Liver (tissue), 9 donors: ENCODE measurements around a stretch of chr10.

- PRO-cap, 5 experiments = no peak in any of the 5 experiments
- RAMPAGE, long total RNA, 2 experiments = no peak in any of the 2 experiments
- RRBS = no CpG with 5 or more reads among the region's 2 CpGs
These were observed 11.0 kb downstream of the OTUD1 start for GRCh38 chr10:23449863-23450257.

GRCh38 chr10:24029044-24029370 is 179.9 kb upstream of the KIAA1217 start:
- PRO-cap, 5 experiments = peak in 4 of 5 experiments; most common plus-strand start chr10:24029246 (in 4)
- RAMPAGE, long total RNA, 2 experiments = no peak in any of the 2 experiments

DNA sequence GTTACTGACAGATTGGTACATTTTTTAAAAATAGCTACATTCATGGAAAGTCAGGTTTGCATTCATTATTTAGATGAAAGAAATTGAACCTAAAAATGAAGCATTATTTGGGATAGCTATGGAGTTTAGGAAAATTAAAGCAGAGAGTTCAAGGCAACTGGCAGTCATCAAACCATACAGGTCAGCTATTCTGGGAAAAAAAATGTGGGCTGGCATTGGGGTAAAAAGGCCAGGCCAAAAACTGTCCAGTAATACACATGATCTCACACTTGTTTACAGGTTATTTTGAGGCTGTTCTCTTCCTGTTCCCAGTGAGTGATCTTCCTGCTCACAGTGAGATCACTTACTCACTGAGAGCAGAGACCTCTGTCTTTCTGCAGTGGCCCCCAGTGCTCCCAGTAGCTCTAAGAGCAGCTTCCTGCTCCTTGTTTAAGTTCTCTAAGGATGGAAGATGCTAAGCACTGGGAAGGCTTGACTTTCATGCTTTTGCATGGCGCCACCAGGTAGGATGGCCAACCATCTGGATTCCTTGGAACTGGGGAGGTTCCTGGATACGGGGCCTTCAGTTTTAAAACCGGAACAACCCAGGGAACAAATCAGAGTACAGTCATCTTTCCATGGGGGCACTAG is 93.6 kb upstream of the KIAA1217 start:
- PRO-cap, 5 experiments = peak in 1 of 5 experiments; most common plus-strand start position 369 of the sequence (in 1)
- RAMPAGE, long total RNA, 2 experiments = no peak in any of the 2 experiments
- RRBS = no CpG with 5 or more reads among the region's 3 CpGs

- PRO-cap, 5 experiments = no peak in any of the 5 experiments
- RAMPAGE, long total RNA, 2 experiments = no peak in any of the 2 experiments
These were observed 1.7 kb upstream of the KIAA1217 start for GRCh38 chr10:24207332-24207539.

DNA sequence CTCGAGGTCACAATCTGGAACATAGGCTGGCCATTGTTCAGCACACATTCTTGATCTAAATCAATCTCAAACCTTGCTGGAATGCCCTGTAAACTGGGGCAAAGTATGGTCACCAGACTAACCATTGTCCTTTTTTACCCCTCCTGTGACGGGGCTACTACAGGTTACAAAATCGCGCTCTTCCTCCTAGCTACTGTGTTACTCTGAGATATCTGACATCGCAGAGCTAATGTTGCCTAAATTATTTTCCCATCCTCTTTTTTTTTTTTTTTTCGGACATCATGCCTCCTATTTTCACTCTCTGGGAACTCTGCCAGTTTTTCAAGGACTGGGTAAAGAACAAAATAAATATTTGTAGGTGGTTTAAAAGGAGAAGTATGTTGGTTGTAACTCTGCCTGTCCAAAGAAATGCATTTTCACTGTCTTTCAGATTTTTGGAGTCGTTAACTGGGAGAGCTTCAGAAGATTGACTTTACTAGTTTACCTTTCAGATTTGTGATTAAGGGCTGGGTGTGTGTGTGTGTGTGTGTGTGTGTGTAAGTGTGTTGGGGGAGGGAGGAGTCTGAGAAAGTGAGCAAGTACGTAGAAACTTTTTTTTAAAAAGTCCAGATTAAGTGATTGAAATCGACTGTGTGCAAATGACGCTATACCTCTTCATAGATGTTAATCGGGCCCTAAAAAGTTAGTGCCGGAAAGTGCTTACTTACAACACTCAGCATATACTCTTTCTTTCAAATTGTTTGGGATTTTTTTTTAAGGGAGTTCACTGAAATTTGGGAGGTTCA is 881 bp upstream of the KIAA1217 start:
- PRO-cap, 5 experiments = peak in 2 of 5 experiments; most common plus-strand start position 429 of the sequence (in 2); most common minus-strand start position 205 of the sequence (in 2)
- RAMPAGE, long total RNA, 2 experiments = no peak in any of the 2 experiments
- RRBS = no CpG with 5 or more reads among the region's 12 CpGs

DNA sequence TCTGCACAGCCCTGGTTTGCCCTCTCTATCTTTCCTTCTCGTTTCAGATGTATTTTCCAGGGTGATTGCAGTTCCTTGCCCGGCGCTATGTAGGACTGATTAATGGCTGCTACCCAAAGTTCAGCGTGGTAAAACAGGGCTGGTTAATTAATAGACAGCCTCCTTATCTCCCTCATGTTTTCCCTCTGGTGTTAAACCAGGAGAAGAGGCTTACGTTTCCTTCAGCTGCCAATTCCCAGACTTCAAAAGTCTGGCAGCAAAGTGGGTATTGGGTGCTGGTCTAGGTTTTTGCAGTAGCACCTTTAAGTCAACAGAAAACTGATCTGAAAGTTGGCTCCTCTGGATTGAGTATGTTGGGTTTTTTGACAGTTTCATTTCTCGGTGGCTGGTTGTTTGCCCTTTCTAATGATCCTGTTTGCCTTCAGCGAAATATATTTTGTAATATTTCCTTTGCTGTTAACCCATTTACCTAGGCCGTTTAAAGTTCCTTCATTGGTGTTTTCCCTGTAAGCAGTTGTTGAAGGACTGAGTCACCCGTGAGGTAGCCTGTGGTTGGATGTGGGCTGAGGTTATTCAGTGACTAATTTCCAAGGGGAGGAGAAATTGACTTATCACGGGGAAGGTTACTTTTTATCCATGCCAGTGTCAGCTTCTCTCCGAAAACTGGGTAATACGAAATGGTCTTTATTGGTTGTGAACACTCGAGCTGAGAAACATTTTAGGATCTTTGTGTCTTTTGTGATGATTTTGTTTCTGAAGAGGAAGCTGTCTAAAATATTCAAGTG is 257.1 kb downstream of the KIAA1217 start:
- PRO-cap, 5 experiments = peak in 5 of 5 experiments; most common plus-strand start position 659 of the sequence (in 4); most common minus-strand start position 104 of the sequence (in 5)
- RAMPAGE, long total RNA, 2 experiments = start-site peak on the plus strand in 1 of 2 experiments, centred at position 640 of the sequence, 310 reads per replicate
- RRBS = no CpG with 5 or more reads among the region's 13 CpGs

DNA sequence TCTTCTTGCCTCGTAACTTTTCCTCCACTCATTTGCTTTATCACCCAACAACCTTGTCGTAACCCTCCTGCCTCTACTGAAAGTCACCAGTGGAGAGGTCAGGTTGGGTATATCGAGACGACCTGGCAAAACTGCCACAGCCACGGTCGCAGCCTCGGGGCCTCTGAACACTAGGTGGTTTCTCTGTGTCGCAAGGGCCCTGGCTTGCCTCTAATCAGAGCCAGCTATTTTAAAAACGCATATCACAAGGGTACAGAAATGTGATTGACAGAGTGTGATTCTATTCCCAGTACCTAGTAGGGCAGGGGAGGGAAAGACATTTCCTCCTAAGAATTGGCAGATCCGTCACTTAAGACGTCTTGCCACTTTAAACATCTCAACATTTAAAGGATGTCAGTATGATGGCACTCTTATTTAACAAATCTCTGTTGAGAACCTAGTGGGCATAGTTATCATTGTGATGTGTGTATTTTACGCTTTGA is 197.6 kb downstream of the ARHGAP21 start:
- PRO-cap, 5 experiments = no peak in any of the 5 experiments
- RAMPAGE, long total RNA, 2 experiments = no peak in any of the 2 experiments
- RRBS = no CpG with 5 or more reads among the region's 12 CpGs

DNA sequence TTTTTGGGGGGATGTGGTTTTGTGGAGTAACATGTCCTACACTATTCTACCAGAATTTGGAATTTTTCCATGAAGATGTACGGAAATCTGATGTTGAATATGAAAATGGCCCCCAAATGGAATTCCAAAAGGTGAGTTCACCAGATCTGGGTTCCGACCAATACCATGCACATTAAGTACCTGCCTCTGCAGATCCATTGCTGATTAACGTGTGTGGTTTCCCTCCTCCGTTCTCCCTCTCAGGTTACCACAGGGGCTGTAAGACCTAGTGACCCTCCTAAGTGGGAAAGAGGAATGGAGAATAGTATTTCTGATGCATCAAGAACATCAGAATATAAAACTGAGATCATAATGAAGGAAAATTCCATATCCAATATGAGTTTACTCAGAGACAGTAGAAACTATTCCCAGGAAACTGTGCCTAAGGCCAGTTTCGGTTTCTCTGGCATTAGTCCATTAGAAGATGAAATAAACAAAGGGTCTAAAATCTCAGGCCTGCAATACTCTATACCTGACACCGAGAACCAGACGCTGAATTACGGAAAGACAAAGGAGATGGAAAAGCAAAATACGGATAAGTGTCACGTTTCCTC is 181.0 kb downstream of the ARHGAP21 start:
- PRO-cap, 5 experiments = no peak in any of the 5 experiments
- RAMPAGE, long total RNA, 2 experiments = no peak in any of the 2 experiments
- RRBS = no CpG with 5 or more reads among the region's 10 CpGs

- PRO-cap, 5 experiments = no peak in any of the 5 experiments
- RAMPAGE, long total RNA, 2 experiments = no peak in any of the 2 experiments
- RRBS = no CpG with 5 or more reads among the region's 14 CpGs
These were observed 80.5 kb downstream of the PRTFDC1 start for GRCh38 chr10:24871561-24872668.

- PRO-cap, 5 experiments = peak in 3 of 5 experiments; most common minus-strand start chr10:24952851 (in 2)
- RAMPAGE, long total RNA, 2 experiments = no peak in any of the 2 experiments
- RRBS = 3% methylated on average over 24 of the region's 49 CpGs
These were observed 353 bp upstream of the PRTFDC1 start for GRCh38 chr10:24952692-24953225.

GRCh38 chr10:25059792-25060401 is 43.5 kb downstream of the THNSL1 start:
- PRO-cap, 5 experiments = peak in 2 of 5 experiments; most common plus-strand start chr10:25060269 (in 1); most common minus-strand start chr10:25060155 (in 1)
- RAMPAGE, long total RNA, 2 experiments = no peak in any of the 2 experiments
- RRBS = 41% methylated on average over 3 of the region's 9 CpGs

DNA sequence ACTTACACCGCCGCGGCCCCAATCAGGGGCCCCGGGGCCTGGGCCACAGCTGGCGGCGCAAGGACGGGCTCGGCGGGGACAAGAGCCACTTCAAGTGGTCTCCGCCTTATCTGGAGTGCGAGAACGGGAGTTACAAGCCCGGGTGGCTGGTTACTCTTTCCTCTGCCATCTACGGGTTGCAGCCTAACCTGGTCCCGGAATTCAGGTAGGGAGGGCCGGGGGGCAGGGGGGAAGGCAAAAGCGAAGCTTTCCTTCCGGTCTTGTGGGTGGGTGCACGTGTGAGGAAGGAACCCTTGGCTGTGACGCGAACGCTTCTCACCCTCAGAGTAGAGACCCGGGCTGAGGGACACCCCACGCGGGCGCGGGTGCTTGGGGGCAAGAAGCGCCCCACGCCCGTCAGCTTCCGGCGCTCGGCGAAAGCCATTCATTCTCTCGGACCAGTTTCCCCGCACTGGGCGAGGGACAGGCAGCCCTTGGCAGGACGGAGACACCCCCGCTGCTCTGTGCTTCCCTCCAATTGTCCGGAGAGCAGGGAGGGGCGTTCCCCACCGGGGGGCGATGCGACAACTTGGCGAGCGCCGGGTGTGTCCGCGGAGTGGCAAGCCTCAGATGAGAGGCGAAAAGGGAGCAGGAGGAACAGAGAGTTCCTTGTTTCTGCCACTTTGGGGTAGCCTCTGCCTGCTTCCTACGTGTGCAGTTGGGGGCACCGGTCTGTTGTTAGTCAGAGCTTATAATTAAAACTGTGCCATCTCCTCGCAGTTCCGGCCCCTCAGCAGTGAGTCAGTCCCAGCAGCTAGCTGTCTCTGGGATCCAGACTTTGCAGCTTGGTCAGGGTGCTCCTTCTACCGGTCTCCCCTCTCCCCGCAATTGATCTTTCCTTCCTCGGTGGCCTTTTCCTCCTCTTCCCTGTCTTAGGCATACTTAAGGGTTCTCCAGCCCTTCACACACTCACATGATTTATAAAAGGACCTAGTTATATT is 1.6 kb downstream of the GPR158 start:
- PRO-cap, 5 experiments = no peak in any of the 5 experiments
- RAMPAGE, long total RNA, 2 experiments = no peak in any of the 2 experiments
- RRBS = 6% methylated on average over 35 of the region's 57 CpGs

GRCh38 chr10:25521088-25521536 is 346.3 kb downstream of the GPR158 start:
- PRO-cap, 5 experiments = no peak in any of the 5 experiments
- RAMPAGE, long total RNA, 2 experiments = no peak in any of the 2 experiments
- RRBS = no CpG with 5 or more reads among the region's 22 CpGs

DNA sequence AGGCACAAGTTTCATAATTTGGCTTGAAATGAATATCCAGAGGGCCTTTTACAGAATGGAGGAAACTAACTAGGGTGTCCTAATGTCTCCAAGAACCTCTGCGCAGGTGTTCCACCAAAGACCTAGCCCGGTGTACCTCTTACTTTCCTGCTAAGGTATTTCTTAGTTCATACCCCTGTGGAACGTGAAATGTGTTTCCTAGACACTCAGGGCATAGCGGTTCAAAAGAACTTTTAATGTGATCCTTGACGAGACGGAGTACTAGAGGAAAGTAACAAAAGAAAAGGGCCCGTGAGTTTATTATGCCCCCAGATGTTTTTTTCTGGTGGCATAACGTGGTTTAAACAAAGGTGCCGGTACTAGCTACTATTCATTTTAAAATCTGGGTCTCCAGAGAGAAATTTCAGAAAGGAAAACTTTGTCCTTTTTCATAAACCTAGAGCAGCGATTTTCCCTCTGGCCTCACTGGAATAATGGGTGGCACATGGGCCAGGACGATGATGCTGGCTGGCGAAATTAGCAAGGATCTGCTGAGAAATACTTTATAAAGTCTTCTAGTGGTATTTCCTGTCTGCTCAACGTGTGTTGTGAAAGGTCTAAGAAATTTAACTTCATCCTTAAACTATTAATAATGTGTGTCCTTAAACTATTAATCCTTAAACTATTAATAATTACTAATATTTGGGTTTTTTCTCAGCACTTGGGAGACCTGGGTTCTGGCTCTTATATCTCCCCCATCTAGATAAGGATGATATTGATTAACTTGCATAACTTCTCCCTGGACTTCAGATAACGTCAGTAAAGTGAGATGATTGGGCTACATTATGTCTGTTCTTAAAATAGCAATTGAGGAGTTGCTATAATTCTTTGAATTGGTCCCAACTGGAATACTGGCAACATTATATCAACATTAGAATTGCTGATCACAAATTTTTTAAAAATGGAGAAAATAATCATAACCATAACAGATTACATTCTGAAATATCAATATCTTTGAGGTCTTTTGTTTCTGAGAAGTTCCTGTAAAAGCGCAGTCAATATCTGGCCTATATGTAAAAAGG is 1.6 kb downstream of the APBB1IP start:
- PRO-cap, 5 experiments = peak in 5 of 5 experiments; most common plus-strand start position 870 of the sequence (in 2); most common minus-strand start position 740 of the sequence (in 5)
- RAMPAGE, long total RNA, 2 experiments = start-site peak on the minus strand in 1 of 2 experiments, centred at position 718 of the sequence, 9 reads per replicate
- RRBS = no CpG with 5 or more reads among the region's 15 CpGs

DNA sequence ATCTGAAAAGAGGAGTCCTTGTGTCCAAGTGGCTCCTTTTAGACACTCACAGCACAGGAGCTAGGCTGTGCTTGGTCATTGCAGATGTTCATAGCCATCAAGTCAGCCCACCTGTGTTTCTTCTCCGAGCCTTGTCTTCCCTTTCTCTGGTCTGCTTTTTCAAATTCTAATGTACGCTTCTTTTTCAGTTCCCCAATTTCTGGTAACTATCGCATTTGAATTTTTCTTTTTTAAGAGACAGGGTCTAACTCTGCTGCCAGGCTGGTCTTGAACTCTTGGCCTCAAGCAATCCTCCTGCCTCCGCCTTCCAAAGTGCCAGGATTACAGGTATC is 18.9 kb downstream of the APBB1IP start:
- PRO-cap, 5 experiments = no peak in any of the 5 experiments
- RAMPAGE, long total RNA, 2 experiments = no peak in any of the 2 experiments
- RRBS = no CpG with 5 or more reads among the region's 4 CpGs

GRCh38 chr10:26528940-26529419 is 90.8 kb downstream of the APBB1IP start:
- PRO-cap, 5 experiments = no peak in any of the 5 experiments
- RAMPAGE, long total RNA, 2 experiments = no peak in any of the 2 experiments
- RRBS = no CpG with 5 or more reads among the region's 8 CpGs

DNA sequence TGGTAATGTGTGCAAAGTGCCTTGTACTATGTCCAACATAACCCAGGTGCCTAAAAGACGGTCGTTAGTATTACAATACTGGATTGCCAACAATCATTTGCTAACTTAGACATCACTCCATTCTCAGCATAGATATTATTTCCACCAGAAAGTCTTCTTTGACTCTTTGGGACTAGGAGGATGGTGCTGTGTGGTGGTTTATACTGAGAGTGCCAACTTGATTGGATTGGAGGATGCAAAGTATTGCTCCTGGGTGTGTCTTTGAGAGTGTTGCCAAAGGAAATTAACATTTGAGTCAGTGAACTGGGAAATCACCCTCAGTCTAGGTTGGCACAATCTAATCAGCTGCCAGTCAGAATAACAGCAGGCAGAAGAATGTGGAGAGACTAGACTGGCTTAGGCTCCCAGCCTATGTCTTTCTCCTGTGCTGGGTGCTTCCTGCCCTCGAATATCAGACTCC is 85.1 kb upstream of the PDSS1 start:
- PRO-cap, 5 experiments = peak in 1 of 5 experiments; most common plus-strand start position 320 of the sequence (in 1)
- RAMPAGE, long total RNA, 2 experiments = no peak in any of the 2 experiments
- RRBS = no CpG with 5 or more reads among the region's 3 CpGs

- PRO-cap, 5 experiments = no peak in any of the 5 experiments
- RAMPAGE, long total RNA, 2 experiments = no peak in any of the 2 experiments
- RRBS = no CpG with 5 or more reads among the region's 11 CpGs
These were observed 41.6 kb downstream of the PDSS1 start for GRCh38 chr10:26738770-26739753.

DNA sequence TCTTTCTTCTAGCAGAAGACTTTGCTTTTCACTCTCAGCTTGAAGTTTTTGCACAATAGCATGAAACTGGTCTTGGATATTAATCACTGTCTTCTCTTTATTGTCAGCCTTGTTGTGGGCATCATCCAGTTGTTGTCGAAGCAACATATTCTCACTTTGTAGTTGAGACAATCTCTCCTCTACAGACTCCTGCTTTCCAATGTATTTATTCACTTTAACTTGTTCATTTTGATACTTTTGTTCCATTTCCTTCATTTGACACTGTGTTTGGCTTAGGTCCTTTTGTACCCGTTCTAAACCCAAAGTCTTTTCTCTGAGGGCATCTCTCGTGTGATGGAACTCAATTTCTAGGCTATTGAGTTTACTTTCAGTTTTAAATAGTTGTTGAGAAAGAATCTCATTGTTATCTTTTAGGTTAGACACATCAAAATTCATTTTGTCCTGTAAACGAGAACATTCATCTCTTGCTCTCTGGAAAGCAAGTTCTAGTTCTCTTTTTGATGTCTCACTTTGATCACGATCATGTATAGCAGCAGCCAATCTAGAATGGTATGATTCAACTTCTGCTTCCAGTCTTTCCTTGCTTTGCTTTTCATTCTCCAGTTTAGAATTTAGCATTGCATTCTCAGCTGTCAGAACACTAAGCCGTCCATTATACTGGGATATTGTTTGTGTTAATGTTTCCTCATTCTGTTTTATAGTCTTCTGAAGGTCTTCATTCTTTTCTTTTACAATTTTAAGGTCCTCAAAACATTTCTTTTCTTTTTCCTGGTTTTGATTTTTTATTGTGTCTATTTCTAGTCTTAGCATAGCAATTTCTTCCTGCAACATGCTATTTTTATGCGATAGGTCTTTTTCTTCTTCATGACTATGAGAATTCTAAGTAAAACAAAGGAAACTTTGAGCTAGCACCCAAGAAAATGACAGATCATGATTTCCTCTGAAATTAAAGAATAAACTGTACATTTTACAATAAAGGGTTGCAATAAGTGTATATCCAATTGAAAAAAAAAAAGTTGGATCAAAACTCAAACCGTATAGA is 65.1 kb downstream of the ANKRD26 start:
- PRO-cap, 5 experiments = no peak in any of the 5 experiments
- RAMPAGE, long total RNA, 2 experiments = no peak in any of the 2 experiments
- RRBS = no CpG with 5 or more reads among the region's 8 CpGs

DNA sequence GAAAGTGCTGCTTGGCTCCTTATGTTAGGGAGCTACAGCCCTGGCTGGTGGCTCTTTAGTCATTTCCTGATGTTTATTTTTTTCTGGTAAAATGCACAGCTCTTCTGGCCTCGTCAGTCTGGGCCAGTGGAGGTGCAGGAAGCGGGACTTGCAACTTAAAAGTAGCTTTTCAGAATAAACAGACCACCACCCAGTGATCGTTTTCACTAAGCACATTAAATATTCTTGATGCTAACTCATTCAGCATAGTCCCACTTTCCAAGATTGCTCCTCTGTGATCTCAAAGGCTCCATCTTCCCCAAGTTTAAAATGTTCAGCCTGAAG is 58.2 kb downstream of the MKX start:
- PRO-cap, 5 experiments = no peak in any of the 5 experiments
- RAMPAGE, long total RNA, 2 experiments = no peak in any of the 2 experiments
- RRBS = no CpG with 5 or more reads among the region's 3 CpGs